HT-29 (cell line): ENCODE measurements around a stretch of chr14.

GRCh38 chr14:97977640-97978353 is 1180.6 kb downstream of the VRK1 start:
- RAMPAGE, long total RNA: no peak

DNA sequence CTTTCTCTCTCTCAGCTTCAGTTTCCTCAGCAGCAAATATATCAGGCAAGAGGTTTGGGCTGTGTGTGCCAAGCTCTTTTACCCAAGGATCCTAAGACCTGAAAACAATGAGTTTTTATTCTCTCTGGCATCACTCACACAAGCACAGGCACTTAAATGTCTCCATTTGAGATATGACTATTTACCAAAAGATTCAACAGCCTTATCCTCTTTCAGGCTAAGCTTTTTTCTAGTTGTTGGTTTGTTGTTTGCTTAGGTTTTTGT is 1116.2 kb downstream of the BCL11B start:
- RAMPAGE, long total RNA: no peak

DNA sequence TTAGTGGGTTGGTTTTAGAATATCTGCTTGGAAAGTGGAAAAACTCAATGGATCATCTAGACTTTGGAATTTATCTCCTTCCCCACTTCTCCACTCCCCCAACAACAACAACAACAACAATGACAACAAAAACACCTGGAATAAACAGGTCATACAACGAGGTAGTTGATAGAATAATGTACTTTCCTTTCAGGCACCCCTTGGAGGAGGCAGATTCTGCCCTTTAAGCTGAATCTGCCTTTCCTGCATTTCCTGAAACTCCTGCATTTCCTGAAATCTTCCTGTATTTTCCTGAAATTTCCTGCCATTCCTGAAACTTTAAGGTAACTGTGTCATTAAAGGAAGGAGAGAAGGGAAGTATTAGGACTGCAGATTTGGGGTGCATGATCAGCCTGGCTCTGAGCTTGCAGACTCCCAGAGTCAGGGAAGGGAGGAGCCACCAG is 998.8 kb downstream of the BCL11B start:
- RAMPAGE, long total RNA: no peak

DNA sequence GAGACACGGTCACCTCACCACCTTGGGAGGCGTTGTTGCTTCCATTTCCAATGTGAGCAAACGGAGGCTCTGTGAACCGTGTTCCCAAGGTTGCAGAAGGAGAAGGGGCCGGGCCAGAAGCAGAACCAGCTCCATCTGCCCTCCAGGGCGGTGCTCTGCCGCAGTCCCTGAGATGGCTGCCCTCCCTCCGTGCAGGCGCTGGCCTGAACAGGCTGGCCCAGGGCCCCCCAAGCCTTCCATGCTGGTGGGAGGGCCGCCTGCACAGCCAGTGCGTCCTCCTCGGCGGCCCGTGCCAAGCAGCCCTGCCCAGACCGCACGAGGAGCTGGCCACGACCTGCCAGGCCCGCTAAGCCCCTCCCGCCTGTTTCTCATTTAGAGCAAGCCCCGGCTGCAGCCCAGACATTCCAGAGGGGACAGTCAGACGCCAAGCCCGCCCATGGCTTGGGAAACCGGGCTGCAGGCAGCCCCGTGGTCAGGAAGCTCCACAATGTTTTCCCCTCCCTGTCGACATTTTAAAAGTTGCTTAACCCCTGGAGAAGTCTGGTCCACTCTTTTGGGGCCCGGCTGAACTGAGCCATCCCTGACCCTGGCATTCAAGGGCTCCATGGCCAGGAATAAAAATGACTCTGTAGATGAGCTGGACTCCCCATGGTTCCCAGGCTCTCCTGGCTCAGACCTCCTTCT is 236.1 kb downstream of the BCL11B start:
- RAMPAGE, long total RNA: no peak

GRCh38 chr14:99224505-99224774 is 47.6 kb downstream of the BCL11B start:
- RAMPAGE, long total RNA: no peak

DNA sequence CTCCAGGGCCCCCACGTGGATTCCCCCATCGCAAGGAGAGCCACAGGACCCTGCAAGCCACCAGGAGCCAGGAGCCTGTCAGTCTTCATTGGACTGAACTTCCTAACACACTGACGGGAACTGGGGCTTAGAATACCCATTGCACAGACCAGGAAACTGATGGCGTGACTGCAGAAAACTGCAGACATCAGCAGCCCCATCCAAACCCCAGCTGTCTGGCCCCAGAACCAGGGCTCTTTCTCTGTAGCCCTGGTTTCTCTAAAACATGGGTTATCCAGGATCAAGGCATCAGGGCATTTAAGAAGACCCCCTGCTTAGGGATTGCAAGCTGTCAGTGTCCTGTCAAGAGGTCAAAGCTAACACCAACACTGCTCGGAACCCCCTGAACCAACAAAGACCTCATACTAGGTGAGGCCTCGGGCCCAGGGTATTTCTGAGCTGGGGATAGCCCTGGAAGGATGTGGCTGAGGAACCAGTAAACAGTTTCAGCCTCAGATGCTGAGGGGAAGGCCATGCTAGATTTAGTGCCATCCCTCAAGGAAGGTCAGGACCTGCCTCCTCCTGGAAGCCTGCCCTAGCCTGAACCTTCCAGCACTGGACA is 39.3 kb downstream of the BCL11B start:
- RAMPAGE, long total RNA: no peak

- RAMPAGE, long total RNA: no peak
Observed at GRCh38 chr14:99248742-99249211, 23.2 kb downstream of the BCL11B start.

DNA sequence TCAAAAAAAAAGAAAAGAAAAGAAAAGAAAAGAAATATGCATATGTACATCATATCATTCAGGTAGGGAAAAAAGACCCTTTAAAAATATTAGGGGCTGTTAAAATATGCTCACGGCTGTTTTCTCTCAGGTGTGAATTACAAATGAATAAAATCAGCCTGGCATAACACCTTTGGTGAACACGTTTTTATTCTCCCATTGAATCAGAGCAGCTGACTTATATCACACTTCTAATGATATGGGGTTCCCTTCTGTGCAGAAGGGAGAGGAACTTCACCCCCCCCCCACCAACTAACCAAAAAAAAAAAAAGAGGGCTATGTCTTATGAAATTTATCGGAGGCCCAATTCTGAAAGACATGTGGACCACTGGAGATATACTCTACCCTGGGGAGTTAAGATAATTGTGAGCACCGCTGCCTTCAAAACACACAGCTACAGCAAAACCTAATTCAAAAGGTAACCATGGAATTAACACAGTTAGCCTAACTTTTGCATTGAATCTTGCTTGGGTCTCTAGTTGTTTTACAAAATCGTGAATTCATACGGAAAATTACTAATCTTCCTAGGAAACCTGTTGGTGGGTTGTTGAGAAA is 4.6 kb downstream of the BCL11B start:
- RAMPAGE, long total RNA: no peak

DNA sequence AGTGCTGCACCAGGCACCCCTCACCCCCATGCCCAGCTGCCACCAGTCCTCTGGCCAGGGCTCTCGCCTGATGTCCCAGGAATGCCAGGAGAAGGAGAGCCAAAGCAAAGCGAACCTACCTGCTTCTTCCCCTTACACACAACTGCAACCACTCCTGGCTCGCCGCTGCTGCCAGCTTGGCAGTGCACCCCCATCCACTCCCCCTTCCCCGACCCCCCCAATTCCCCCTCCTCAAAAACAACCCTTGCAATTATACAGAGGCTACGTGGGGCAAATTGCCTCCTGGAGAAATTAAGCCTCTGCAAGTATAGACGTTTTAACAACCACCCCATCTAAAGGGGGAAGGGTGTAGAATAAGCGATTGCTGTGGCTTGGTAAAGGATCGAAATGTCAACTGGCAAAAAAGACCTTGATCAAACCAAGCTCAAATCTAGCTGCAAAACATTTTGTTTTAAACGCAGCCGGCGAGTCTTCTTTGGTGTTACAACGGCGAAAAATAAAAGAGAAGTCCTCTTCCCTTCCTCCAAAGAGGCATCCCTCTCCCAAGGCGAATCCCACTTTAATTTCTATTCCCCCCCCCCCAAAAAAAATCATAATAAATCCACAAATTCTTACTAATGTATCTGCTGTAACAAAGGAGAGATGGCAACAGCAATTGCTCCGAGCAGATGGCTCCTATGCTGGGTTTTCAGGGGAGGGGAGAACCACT is 2.9 kb downstream of the BCL11B start:
- RAMPAGE, long total RNA: no peak

DNA sequence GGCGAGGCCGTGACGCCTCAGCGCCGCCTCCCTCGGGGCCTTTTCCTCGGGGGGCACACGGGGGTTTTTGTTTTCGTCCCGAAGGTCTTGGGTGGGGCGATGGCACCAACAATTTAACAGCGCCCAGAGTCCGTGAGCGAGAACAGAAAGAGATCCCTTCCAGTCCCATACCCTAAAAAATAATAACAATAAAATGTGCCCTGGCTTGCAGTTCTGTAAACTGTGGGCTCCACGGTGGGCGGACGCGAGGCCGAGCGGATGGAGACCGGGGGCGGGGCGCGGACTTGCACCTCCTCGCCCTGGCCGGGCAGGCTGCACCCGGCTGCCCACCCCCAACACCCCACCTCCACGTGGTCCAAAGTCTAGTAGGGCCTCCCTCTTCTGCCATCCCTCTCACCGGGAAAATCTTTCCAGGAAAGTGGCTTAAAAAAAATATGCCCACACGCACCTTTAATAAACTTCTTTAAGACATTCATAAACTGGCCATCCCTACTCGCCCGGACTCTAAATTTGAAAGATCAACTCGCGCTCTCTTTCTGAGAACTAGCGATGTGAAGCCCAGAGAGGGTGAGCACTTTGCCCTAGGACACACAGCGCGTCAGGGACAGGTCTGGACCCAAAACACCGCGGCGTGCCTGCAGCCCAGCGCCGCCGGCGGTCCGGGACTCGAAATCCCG is 1.8 kb upstream of the BCL11B start:
- RAMPAGE, long total RNA: no peak

- RAMPAGE, long total RNA: no peak
Observed at GRCh38 chr14:99412129-99412590, 68.5 kb downstream of the SETD3 start.

- RAMPAGE, long total RNA: no peak
Observed at GRCh38 chr14:99506519-99506802, 25.3 kb downstream of the CCNK start.

- RAMPAGE, long total RNA: no peak
Observed at GRCh38 chr14:99506959-99507341, 25.7 kb downstream of the CCNK start.

GRCh38 chr14:99544896-99545657 is 58.9 kb downstream of the CCDC85C start:
- RAMPAGE, long total RNA: no peak

GRCh38 chr14:99593931-99594513 is 10.0 kb downstream of the CCDC85C start:
- RAMPAGE, long total RNA: no peak

DNA sequence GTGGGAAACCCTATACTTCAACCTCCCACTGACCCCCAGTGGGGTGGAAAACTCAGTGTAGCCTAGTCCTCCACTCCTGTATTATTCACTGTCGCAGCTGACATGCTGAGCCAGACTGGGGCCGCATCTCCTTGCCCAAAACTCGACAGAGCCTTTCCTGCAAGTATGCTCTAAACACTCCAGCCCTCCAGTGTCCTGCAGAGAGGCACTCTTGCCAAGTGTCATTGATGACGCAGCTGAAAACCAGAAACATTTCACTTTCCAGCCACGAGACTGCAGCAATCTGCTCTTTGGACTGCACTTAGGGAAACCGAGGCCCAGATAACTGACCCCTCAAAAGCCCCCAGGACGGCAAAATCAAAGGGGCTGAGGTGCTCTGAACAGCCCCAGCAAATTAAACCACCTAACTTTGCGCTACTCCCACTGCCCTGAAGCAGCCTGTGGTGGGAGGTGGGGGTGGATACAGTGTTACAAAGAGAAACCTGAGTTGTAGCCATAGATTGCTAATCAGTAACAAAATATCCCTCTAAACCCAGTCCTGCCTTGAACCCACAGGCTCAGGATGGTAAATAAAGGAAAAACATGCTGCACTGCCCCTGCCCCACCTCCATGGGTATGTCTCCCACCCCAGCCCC is 2.6 kb downstream of the CCDC85C start:
- RAMPAGE, long total RNA: no peak

DNA sequence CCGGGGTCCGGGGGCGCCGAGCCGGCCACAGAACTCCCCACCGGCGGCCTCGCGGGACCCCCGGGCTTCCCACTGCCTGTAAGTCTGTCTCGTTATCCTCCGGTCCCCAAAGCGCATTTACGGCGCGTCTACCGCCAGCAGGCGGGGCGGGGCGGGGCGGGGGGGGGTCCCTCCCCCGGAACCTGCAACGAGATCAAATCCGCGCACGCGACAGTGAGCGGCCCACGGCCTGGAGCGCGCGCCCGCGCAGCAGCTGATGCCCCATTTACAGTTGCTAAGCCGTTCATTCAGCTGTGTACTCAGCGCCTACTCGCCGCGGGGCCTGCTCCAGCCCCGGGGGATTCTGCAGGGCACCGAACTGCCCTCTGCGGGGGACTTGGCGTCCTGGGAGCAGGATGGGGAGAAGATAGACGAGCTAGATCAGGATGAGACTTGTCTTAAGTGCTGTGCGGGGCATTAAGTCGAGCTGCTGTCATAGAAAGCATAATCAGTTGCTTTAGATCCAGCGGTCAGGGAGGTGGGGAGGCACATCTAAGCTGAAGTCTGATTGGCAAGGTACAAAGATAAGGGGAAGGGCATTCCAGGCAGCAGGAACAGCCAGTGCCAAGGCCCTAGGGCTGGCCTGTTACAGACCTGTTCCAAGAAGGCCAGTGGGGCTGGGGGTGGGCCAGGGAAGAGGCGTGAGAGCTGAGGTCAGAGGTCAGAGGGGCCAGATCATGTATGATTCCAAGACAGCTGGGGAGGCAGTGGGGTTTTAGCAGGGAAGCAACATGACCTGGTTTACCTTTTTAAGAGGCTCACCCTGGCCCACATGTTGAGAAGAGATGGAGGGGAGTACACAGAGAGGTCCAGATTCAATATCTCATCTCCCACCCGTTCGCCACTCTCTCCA is 1.5 kb upstream of the CCDC85C start:
- RAMPAGE, long total RNA: no peak

GRCh38 chr14:99619957-99620480 is 16.0 kb upstream of the CCDC85C start:
- RAMPAGE, long total RNA: no peak

- RAMPAGE, long total RNA: no peak
Observed at GRCh38 chr14:99671693-99672280, 12.3 kb upstream of the CYP46A1 start.

GRCh38 chr14:99768149-99768414 is 25.1 kb upstream of the EML1 start:
- RAMPAGE, long total RNA: no peak